ENCODE measurements around a stretch of chr1.

- PRO-cap = no peak
Observed at GRCh38 chr1:6700658-6701087, 943 bp downstream of the DNAJC11 start.

DNA sequence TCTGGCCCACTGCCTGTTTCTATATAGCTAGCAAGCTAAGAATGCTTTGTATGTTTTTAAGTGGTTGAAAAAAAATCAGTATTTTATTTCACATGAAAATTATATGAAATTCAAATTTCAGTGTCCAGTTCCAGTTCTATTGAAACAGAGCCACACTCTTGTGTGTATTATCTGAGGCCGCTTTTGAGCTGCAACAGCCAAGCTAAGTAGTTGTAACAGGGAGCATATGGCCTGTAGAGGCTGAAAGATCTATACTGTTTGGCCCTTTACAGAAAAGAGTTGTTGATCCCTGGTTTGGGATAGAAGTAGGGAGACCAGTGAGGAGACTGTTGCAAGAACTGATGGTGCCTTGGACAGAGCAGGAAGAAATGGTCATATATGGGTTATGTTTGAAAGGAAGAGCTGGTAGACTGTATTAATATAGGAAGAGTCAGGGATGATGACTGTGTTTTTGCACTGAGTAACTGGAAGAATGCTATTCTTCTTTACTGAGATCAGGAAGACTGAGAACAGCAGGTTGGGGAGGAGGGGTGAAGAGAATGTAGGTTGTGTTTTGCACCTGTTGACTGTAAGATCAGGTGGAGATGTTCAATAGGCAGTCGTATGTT is 96.9 kb downstream of the CAMTA1 start:
- PRO-cap = no peak

GRCh38 chr1:6935276-6935997 is 150.2 kb downstream of the CAMTA1 start:
- PRO-cap = no peak

GRCh38 chr1:6962701-6963916 is 177.9 kb downstream of the CAMTA1 start:
- PRO-cap = no peak

DNA sequence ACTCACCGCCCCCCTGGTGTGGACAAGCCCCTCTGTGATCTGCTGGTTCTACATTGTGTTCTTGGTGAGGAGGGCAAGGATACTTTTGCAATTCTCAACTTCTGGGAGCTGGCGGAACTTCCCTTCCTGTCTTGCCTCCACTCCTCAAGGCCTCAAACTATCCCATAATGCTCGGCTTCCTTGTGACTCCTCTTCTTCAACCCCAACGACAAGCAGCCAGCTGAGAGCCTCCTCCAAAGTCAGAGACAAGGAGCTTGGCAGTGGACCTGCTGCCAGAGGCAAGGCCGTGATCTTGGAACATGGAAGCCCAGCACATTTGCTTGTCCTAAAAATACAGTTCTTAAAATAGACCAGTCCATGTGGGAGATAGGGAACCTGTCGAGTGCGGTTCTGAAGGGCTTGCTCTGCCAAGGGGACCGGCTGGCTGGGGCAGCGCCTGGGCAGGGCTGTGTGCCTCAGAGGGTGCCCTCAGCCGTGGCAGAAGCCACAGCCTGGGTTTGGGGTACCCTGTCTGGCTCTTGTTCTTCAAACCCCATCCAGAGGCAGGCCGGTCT is 228.5 kb downstream of the CAMTA1 start:
- PRO-cap = no peak

DNA sequence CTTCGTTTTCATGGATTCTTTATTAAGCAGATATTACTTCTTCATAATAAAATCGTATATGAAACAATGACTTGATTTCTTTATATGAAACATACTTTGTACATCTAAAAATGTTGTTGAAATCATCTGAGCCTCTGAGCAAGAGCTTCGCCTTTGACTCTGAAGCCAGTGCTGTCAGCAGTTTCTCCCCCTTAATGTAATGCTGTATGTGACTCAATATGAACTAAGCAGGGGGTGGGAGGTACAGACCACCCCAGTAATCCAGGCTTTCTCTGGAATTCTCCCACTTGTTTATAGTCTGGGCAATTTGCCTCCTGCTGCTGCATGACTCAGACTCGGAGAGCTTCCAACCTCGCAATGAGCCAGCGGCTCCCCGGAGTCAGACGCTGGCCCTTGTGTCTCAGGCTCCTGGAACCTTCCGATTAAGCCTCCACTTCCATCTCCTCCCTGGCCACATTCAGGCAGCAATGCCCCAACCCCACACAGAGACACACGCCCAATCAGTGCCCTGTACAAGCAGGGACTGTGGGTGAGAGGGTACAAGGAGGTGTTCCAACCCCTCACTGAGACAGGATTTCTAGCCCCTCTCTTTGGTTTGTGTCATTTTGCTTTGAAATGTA is 471.8 kb upstream of the VAMP3 start:
- PRO-cap = no peak

- PRO-cap = no peak
Observed at GRCh38 chr1:7367095-7367649, 403.9 kb upstream of the VAMP3 start.

GRCh38 chr1:7478239-7478828 is 292.8 kb upstream of the VAMP3 start:
- PRO-cap = no peak

- PRO-cap = no peak
Observed at GRCh38 chr1:7517895-7518375, 253.2 kb upstream of the VAMP3 start.

GRCh38 chr1:7550531-7550837 is 220.6 kb upstream of the VAMP3 start:
- PRO-cap = no peak

GRCh38 chr1:7550957-7551374 is 220.1 kb upstream of the VAMP3 start:
- PRO-cap = no peak

DNA sequence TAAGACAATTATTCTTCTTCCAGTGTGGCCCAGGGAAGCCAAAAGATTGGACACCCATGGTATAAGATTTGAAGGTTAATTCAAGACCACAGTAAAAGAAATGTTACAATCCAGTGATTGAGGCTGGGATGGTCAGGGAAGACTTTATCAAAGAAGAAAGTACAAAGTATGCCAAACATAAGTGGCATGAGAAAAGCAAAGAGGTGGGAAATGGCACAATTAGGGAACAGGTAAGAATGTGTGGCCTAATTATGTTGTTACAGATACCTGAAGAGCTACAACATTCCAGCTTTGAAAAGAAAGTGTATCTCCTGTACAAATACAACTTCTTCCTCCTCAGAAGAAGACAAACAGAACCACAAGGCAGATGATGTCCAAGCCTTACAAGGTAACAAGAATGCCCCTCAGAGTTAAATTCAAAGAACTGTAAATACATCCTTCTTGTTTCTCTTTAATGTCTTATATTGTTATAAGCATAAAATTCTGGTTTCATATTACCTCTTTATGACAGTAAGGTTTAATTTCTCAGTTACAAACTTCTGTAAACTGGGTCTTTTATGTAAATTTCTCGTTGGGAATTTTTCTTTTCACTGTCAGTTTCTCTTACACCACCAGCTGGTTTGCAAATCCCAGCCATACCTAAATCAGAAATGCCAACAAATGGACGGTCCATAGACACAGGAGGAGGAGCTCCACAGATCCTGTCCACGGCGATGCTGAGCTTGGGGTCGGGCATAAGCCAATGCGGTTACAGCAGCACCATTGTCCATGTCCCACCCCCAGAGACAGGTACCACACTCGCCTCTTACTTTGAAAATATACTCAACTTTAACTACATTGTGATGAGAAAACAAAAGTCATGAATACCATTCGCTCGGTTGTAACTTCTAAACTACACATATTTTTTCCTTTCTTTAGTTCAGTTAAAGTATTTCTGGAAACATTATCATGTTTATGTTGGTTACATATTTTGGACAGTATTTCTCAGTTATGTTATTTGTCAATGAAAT is 32.7 kb downstream of the UTS2 start:
- PRO-cap = no peak

GRCh38 chr1:7899871-7900308 is 40.7 kb downstream of the TNFRSF9 start:
- PRO-cap = no peak

GRCh38 chr1:7983131-7983830 is 21.8 kb downstream of the PARK7 start:
- PRO-cap = no peak

- PRO-cap = no peak
Observed at GRCh38 chr1:8018763-8019932, 7.0 kb downstream of the ERRFI1 start.

DNA sequence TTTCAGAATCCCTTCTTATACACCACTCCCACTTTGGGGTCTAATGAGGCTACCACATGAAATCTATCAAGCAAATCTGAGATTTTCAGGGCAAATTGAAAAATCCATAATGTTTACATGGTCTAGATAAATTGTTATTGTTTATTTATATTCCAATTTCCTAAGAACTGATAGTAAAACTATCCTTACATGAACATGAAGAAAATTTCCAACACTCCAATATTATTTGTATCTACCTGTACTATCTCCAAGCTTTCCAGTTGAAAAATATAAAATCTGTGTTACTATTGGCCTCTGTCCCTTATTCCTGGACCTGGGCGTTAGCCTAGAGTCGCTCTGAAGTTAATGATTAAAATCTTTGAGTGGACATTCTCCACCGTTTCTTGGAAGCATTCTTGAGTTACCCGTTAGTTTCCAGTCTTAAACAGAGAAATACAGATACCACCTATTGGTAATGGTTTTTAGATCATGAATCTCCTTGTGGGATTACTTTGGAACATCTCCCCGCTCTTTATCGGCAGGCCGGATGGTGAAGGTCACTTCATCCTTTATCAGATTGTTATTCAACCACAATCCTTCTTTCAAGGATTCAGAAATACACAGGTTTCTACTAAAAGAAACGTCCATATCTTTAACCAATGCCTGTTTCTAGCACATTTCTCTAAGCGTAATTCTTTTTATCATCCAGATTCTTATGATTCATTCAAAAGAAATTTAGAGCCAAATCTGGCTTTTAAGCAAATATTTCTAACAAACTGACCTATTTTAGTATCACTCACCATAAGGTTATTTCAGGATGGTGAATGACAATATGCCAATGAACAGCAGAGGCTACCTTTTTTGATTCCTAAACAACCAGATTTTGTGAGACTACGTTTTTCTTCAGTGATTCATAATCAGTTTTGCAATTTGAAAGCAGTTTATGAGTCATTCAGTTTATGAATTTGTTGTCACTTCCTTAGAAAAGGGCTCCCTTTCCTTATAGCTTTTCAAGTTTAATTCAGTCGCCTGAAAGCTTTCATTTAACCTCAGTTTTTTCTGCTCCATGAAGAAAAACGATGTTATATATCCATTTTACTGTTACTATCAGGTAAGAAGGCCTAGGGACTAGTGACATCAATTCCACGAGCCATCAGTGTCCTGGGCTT is 70.2 kb upstream of the ERRFI1 start:
- PRO-cap = no peak

- PRO-cap = no peak
Observed at GRCh38 chr1:8097973-8098421, 71.9 kb upstream of the ERRFI1 start.

DNA sequence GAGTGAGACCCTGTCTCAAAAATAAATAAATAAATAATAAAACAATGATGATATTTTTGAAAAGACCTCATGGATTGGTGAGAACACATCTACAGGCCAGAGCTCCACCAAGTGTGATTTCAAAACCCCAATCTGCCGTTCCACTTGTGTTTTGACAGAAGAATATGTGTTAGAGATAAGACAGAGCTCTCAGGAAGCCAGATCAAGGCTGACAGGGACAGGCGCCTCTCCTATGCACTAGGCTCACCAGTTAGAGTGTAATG is 110.6 kb upstream of the ERRFI1 start:
- PRO-cap = no peak

- PRO-cap = no peak
Observed at GRCh38 chr1:8257619-8258000, 60.3 kb upstream of the SLC45A1 start.

GRCh38 chr1:8343185-8344036 is 25.5 kb downstream of the SLC45A1 start:
- PRO-cap = no peak

Data from osteocyte (in vitro differentiated cells).